Hair follicular keratinocyte (primary cell): ENCODE measurements around the genes GTF2I, NCF1 and SPDYE13.

DNA sequence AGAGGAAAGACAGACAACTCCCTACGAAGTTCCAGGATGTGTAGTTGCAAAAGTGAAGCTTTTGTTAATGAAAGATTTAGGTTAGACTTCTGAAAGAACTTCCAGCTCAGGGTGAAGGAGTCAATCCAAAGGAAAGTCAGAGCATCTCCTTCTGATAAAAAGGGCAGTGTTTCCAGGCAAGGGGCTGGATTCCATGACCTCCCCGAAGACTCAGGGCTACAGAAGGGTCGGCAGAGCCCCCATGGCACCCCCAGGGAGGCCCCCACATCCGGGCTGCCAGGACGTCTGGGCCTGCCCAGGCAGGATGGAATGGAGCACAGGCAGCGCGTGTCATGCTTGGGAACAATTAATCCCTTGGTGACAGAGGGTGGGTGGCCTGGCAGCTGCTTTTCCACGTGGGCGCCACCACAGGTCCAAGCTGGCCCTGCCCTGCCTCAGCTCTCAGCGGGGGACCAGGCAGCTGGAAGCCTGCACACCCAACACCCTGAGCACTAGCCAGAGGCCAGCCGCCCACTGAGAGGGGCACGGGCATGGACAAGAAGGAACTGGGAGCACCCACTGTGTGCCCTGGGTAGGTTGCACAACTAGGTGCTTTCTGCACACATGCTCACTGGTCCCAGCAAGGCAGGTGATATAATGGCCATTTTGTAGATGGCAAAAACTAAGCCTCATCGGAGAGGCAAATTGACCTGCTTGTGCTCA is 11.3 kb downstream of the ELN start:
- RAMPAGE, long total RNA: no peak

DNA sequence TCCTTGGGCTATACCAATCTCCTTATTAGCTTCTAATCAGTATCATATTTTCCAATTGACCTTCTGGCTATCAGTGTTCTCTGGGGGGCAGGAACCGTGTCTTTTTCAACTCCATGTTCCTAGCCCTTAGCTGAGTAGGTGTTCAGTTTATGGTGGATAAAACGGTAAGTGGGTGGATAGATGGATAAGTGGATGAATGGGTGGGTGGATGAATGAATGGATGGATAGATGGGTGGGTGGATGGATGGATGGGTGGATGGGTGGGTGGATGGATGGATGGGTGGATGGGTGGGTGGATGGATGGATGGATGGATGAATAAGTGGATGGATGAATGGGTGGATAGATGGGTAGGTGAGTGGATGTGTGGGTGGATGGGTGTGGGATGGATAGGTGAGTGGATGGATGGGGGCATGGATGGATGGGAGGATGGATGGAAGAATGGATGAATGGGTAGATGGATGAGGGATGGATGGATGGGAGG is 25.5 kb downstream of the ELN start:
- RAMPAGE, long total RNA: no peak

DNA sequence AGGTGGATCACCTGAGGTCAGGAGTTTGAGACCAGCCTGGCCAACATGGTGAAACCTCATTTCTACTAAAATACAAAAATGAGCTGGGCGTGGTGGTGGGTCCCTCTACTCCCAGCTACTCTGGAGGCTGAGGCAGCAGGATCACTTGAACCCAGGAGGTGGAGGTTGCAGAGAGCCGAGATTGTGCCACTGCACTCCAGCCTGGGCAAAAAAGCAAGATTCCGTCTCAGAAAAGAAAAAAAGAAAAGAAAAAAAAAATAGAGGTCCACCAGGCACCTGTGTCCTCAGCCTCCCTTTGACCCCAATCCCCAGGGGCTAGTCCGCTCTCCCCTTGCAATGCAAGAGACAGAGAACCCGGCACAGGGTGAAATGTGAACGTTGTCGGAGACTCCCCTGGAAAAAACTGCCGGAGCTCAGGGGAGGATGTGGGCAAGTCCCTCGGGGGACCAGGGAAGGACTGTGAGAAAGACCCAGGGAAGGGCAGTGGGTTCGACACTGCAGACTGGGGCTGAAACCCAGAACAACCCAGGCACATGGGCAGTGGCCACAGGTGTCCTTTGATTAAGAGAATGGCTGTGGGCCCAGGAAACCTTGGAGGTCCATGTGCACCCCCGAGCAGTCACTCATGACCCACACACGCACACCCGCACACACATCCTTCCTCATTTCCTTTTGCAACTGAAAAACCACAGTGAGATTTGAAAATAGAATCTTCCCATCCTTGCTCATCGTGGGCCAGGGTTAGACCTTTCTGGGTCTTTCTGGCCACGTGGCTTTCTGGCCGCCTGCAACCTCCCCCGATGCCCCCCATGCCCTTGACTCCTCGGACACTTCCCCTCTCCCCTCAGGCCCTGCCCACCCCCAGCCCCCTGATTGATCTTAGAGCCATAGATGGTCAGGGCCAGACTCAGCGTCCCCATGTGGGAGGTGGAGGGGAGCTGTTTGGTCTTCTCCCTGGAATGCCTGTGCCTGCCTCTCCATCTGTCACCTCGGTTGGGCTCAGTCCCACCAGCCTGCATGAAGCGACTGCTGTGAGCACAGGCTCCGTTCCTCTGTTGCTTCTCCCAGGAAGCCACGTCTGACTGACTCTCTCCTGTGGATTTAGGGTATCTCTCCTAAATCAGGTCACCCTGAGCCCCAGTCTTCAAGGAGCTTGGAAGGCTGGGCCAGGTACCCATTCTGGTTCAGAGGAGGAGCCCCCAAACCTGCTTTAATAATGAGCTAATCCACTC is 7.8 kb downstream of the LAT2 start:
- RAMPAGE, long total RNA: no peak

DNA sequence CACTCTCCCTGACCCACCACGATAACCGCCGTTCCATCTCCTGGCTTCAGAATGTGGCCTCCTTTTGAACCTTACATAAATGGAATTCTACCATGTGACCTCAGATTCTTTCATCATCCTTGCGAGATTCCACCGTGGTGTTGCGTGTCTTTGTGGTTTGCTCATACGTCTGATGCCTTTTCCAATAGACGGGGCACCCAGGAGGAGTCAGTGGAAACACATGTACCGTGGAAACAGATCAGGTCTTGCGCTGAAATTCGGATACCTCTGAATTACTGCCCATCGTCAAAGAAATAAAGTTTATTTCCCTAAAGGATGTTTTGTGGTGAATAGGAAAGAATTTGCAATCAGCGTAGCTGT is 28.9 kb downstream of the GTF2IRD1 start:
- RAMPAGE, long total RNA: no peak

DNA sequence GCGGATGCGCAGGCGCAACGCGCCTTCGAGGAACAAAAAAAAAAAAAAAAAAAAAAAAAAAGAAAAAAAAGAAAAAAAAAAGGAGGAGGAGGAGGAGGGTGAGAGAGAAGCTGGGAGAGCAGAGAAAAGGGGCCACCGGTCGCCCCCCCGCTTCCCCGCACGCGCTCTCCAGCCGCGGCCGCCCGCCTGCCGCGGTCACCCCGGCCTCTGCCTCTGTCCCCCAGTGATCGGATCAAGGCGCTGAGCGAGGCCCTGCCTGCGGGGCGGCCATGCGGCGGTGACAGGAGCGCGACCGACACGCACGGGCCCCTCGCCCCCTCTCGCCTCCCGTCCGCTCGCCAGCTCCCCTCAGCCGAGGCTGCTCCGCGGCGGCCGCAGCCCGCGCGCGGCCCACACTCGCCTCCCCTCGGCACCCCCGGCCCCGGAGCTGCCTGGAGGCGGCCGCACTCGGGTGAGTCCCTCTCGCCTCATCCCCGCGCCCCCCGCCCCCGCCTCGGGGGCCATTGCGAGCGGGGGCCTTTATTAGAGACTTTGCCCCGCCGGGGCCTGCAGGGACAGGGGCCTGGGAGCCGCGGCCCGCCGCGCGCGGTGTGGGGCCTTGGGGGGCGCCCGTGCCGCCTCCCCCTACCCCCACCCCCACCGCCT is at the start of gene GTF2I:
TSS of gene GTF2I (plus strand) at position 101 of the 645 bp plus-strand sequence.
- RAMPAGE, long total RNA: no peak

- RAMPAGE, long total RNA: no peak
Measured at GRCh38 chr7:74690835-74691134, 33.3 kb downstream of the GTF2I start.

- RAMPAGE, long total RNA: no peak
Measured at GRCh38 chr7:74773872-74774274, at the start of gene NCF1. Gene NCF1 (plus strand): TSS chr7:74774011.

DNA sequence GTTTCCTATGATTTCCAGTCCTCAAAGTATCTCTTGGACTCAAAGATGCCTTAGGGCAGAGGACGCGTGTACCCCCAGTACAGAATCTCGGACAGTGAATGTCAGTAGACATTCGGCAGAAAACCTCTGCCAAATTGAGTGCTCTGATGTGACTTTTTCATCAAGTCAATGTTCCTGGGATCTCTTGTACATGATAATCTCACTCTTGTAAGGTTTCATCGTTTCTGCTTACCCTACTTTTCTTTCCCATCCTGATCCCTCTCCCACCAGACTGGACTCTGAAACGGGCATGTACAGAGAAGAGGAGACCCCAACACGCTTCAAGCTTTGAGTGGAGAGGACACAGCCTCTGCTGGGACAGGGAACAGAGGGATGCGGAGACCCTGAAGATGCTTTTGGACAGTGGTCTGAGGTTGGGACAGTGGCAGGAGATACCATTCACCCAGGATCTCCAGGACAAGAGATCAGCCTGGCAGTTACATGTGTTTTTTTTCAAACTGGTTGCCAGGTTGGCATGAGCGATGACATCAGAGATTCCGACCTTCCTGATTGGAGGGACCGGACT is at the start of gene SPDYE13:
TSS of gene SPDYE13 (plus strand) at position 271 of the 565 bp plus-strand sequence.
- RAMPAGE, long total RNA: no peak

DNA sequence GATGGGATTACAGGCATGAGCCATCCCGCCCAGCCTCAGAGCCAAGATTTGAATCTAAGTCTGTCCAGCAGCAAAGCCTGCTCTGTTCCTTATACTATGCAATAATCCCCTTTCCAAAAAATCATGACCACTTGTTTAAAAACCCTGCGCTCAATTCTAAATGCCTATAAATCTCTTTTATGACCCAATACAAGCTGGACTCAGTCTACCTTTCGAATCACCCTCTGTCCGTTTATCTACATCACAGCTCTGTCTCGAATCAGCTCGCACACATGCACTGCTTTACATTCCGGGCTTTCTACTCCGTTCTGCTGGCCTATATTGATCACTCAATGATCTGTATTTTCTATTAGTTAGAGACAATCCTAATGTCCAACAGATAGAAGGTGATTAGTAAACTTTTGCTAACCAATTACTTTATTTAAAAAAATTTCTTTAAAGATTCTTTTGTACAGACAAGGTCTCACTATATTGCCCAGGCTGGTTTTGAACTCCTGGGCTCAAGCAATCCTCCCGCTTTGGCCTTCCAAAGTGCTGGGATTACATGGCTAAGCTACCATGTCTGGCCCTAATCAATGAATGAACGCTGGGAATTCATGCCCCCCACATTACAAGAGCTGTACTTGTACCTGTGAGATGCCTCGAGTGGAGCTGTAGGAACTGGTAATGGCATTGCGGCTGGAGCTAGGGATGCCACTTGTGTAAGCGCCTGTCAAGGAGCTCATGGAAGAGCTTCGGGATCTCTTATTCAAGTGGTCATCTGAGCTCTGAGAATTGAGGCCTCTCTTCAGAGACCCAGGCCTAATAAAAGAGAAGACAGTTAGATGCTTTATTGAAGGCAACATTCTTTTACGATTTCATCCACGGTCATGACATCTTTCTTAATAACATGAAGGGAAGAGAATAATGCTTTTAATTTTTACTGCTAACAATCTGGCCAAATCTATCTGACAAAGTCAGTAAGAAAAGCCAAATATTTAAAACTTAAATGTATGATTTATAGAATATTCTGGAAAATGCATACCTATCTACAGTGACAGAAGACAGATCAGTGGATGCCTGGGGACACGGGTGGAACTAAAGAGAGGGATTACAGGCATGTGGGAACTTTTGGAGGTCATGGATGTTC is 41.8 kb downstream of the TRIM73 start:
- RAMPAGE, long total RNA: no peak

GRCh38 chr7:75544459-75545355 is 52.6 kb downstream of the SPDYE5 start:
- RAMPAGE, long total RNA: no peak

GRCh38 chr7:75617631-75618281 is 121.0 kb downstream of the HIP1 start:
- RAMPAGE, long total RNA: no peak

GRCh38 chr7:75638327-75639003 is 100.3 kb downstream of the HIP1 start:
- RAMPAGE, long total RNA: no peak

- RAMPAGE, long total RNA: no peak
Measured at GRCh38 chr7:75639711-75640319, 98.9 kb downstream of the HIP1 start.

DNA sequence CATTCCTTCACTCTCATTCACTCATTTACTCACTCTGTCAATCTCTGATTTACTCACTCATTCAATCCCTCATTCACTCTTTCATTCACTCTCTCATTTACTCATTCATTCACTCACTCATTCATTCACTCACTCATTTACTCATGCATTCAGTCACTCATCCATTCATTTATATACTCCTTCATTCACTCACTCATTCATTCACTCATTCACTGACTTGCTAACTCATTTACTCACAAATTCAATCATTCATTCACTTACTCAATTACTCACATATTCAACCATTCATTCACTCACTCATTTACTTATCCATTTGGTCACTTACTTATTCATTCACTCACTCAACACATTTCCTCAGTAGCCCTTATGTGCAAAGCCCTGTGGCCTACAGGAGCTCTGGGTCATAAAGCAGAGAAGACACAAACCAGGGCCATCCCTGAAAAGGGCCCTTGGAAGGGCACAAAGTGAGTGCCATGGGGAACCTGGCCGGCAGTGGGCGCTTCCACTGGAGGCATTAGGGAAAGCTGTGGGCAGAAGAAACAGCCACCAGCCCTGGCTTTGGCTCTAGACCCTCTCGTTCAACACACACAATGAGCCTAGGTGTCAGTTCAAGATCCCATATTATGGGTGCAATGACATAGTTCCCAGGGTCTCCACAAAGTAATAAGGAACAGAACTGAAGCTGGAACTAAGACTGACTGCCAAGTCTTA is 25.9 kb downstream of the HIP1 start:
- RAMPAGE, long total RNA: no peak

- RAMPAGE, long total RNA: no peak
Measured at GRCh38 chr7:75734329-75734977, 4.3 kb downstream of the HIP1 start.

DNA sequence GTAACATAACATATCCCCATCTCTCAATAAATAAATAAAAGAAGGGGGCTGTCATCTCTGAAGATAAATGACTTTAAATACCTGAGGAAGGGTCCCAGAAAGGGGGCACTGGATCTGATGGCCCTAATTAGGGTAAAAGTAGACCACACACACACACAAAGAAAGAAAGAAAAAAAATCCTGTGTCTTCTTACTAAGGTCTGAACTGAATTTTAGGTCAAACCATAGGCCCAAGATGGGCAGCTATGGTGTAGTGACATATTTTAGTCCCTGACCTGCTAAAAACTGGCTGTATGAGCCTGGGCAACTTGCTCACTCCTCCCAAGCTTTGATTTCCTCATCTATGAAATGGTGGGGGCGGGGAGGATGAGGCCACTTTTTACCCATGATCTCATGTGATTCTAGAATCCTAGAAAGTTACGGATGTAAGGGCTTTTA is 6.0 kb upstream of the CCL24 start:
- RAMPAGE, long total RNA: no peak

- RAMPAGE, long total RNA: no peak
Measured at GRCh38 chr7:75883151-75884078, 4.6 kb downstream of the RHBDD2 start.

DNA sequence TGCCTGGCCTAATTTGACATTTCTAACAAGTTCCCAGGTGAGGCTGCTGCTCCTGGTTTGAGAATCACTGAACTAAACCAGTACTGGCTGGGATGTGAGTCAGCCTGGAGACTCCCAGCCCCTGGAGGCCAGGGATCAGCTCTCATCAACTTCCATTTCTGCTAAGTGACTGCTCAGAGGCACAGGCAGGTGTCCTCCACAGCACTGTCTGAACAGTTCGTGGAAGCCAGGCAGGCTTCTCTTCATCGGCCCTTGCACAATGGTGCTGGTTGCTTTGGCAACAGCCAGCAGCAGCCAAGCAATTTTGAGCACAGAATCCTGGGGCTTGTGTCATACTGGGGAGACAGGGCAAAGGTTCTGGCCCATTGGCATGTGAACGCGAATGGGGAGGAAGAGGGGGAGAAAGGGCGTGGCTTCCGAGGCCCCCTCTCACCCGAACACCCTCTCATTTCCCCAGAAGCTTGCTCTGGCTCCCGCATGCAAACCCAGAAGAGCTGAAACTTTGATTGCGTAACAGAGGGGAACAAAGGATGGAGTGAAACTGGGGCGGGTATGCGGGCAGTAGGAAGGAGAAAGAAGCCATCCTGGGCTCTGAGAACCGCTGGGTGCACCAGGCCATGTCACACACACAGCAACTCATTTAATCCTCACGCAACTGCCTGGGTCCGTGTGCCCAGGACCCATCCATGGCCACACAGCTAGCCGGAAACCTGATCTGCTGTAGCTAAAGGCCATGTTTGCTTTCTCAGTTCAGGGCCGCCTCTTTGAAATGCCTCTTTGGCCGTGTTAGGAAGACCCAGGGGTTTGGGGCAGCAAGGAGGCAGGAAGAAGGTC is 8.9 kb upstream of the POR start:
- RAMPAGE, long total RNA: no peak

GRCh38 chr7:75983284-75983856 is 11.0 kb downstream of the TMEM120A start:
- RAMPAGE, long total RNA: no peak

GRCh38 chr7:75985381-75986207 is 8.8 kb downstream of the TMEM120A start:
- RAMPAGE, long total RNA: no peak